Vermiform appendix (tissue), 1 donor: ENCODE results near the gene CACNA2D4.

- PRO-cap: no peak
These were observed 61.4 kb downstream of the FBXL14 start for GRCh38 chr12:1533001-1533320.

DNA sequence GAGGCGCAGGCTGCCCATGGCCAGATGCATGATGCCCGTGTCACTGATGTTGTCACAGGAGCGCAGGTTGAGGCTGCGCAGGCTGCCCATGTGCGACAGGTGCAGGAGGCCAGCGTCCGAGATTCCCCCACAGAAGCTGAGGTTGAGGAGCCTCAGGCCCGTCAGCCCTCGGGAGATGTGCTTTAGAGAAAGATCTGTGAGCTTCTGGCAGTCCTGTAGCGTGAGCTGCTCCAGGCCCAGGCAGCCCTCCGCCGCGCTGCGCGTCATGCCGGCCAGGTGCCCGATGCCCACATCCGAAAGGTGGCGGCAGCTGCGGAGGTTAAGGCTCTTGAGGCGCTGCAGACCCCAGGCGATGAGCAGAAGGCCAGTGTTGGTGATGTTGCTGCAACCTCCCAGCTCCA lies 1.2 kb downstream of the FBXL14 start:
- PRO-cap: no peak

DNA sequence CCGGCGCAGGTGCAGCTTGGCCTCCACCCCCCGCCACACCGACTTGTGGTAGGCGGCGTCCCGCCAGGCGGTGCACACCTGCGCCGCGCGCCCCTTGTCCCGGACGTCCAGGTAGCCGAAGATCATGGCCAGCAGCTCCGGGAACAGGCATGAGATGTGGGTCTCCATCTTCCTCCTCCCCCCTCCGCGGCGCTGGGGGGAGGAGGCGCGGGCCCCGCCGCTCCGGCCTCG lies 567 bp downstream of the FBXL14 start:
- PRO-cap: bidirectional peak, plus-strand start at position 41 of the sequence, minus-strand start outside the sequence

- PRO-cap: no peak
These were observed 36.2 kb upstream of the LRTM2 start for GRCh38 chr12:1784085-1784708.

DNA sequence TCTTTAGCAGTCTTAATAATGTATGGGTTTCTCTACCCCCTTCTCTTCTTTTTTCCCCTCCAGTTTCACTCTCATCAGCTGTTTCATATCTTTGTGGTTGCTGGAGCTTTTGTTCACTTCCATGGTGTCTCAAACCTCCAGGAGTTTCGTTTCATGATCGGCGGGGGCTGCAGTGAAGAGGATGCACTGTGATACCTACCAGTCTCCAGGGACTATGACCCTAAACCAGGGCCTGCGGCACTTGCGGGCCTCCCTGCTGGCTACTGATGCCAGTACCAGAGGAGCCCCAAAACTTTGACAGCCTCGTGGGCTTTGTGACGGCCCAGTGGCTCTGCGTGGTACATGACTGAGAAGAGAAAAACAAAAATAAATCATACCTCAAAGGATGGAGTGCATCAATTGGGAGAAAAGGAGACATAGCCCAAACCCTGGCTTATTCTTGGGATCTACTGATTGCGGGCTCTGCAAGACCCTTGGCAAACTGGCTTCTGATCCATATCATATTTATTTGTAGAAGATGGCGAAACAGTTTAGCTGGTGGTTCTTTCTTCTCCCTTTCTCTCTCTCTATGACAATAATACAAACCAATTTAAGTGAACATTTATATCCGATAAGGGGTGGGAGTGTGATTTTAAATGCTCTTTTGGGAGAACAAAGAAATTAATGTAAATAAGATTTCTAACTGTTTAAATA lies 34.3 kb upstream of the LRTM2 start:
- PRO-cap: no peak

DNA sequence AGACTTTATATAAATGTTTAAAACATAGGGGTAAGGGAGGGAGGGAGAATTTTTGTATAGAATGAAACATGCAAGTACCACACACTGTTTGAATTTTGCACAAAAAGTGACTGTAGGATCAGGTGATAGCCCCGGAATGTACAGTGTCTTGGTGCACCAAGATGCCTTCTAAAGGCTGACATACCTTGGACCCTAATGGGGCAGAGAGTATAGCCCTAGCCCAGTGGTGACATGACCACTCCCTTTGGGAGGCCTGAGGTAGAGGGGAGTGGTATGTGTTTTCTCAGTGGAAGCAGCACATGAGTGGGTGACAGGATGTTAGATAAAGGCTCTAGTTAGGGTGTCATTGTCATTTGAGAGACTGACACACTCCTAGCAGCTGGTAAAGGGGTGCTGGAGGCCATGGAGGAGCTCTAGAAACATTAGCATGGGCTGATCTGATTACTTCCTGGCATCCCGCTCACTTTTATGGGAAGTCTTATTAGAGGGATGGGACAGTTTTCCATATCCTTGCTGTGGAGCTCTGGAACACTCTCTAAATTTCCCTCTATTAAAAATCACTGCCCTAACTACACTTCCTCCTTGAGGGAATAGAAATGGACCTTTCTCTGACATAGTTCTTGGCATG lies 33.7 kb upstream of the LRTM2 start:
- PRO-cap: no peak

GRCh38 chr12:1918412-1919112 lies at the start of gene CACNA2D4:
CACNA2D4 (minus strand) TSS chr12:1918652.
- PRO-cap: no peak

DNA sequence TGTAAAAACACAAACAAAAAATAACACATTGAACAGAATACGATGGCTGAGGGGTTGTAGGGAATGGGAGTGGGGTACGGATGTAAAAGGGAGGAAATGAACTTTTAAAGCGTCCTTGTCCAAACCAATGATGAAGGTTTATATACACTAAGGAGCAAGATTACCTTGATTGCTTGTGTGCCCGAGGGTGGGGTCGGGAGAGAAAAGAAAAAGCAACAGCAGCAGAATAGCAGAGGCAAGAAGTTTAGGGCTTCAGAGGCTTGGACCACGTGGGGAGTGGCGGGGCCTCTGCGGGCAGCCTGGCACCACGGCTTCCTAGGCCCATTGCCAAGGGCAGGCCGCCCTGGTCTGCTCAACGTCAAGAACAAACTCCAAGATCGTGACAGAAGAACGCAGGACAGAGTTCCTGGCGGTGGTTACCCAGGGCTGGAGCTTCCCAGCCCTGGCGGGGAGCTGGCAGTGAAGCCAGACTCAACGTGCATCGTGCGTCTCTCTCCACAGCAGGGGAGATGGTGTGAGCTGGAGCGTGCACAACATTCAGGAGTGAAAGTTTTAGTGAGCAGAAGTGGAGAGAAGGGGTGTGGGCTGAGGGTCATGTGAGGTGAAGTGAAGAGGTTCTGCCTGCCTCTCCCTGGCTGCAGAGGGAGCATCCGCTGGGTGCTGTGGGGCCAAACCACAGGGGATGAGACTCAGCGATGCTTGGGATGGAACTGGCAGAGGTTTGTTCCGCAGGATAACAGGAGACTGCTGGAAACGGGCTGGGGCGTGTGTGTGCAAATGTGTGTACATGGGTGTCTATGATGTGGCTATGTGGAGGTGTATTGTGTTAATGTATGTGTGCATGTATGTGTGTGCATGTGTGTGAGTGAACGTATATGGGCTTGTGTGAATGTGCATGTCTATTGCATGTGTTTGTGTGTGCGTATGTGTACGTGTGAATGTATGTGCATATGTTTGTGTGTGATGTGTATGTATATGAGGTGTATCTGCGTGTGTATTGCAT lies 13.9 kb upstream of the CACNA2D4 start:
- PRO-cap: unidirectional peak, plus-strand start at position 385 of the sequence

GRCh38 chr12:1940019-1940330 lies 21.5 kb upstream of the CACNA2D4 start:
- PRO-cap: no peak

- PRO-cap: no peak
These were observed 1.2 kb downstream of the CACNA1C start for GRCh38 chr12:2053701-2054703.

- PRO-cap: no peak
These were observed 233.9 kb downstream of the CACNA1C start for GRCh38 chr12:2286563-2287200.

- PRO-cap: no peak
These were observed 234.4 kb downstream of the CACNA1C start for GRCh38 chr12:2287201-2287617.

DNA sequence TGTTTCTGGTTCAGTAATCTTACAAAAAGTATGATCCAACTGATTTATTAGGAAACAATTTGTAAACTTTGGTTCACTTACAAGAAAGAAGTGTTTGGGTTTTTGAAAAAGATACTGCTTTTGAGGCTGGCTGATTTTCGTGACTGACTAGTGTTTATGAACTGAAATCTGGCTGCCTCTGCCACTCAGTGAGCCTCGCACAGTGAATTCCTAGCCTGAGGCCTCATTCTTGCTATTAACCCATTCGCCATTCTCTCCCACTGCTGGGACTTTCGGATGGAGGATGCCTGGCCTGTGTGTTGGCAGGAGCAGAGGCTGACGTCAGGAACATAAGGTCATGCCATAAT lies 249.2 kb downstream of the CACNA1C start:
- PRO-cap: no peak

DNA sequence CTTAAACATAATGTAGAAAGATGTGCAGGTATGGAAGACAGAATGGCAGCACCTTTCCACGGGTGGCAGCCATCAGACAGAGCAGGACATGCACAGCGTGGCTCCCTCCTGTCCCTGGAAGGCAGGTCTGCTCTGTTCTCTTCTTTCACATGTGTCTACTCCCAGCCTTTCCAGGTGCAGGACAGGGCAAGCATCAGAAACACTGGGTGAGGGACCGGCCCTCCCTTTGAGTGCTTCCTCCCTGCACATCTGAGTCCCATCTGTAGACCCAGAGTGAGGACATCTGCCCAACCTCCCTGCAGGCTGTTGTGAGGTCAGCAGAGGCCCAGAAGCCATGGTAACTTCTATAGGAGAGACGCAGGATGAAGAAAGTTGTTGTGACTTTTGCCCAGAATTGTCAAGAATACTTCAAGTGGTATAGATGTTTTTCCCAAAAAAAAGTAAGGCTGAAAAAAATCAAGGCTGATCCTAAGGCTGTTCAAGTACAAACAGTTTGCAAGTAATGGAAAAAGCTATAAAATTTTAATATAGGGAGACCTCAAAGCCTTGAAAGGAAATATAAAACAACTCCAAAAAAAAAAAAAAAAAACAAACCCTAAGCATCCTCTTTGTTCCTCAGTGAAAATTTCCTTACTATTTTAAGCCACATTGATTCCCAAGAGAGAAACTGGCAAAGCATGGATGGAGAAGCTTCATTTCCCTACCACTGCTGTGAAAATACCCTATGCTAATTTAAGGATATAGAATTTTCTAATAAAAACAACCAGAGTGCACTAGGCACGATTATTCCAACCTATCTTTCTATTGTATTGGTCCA lies 282.9 kb downstream of the CACNA1C start:
- PRO-cap: no peak

DNA sequence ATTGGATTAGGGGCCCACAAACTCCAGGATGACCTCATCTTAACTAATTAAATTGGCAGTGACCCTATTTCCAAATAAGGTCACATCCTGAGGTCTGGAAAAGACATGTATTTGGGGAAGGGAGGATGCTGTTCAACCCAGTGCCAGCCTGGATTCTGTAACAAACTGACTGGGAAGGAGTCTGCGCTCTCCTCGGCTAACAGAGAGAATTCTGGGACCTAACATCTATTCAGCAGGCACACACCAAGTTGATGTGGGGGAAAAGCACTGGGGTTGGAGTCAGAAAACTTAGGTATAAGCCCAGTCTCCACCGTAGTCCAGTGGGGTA lies 365.6 kb upstream of the FKBP4 start:
- PRO-cap: no peak

DNA sequence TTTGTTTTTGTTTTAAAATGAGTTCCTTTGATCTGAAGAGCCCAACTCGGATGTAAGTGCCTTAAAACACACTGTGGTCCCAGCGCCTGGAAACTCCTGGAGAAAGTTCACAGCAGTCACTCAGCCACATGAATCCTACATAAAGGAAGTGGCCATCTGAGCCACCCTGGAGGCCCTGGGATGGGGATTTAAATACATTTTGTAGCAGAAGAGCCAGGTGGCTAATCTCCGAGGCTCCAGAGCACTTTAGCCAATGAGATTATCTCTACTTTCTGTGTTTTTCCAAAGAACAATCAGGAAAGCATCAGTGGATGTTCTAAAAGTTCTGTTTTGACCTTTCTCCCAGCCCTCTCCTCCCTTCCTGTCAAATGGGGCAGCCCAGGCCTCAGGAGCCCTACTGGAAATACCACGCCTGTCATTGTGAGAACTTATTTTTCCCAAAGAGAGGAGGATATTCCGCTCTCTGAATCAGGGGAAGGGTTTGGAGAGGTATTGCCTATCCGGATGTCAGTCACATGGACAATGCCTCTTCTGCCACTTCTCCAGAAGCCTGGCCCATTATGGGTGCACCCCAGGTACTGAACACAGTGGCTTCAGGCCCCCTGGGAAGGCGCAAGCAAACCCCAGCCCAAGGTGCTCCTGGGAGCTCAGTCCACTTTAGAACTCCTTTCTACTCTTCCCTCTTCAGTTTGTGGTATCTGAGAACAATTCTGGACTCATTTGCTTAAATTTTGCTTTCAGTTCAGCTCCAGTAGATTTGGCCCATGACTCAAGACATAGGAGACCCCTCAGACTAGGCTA lies 336.7 kb upstream of the FKBP4 start:
- PRO-cap: no peak

- PRO-cap: no peak
These were observed 254.9 kb upstream of the FKBP4 start for GRCh38 chr12:2539768-2540376.

GRCh38 chr12:2586406-2587053 lies 208.2 kb upstream of the FKBP4 start:
- PRO-cap: unidirectional peak, minus-strand start at chr12:2586558

- PRO-cap: no peak
These were observed 155.1 kb upstream of the FKBP4 start for GRCh38 chr12:2639461-2640259.

- PRO-cap: no peak
These were observed 110.9 kb upstream of the FKBP4 start for GRCh38 chr12:2683828-2684299.